ENCODE measurements around the gene SDK1.

- CAGE, long polyA plus RNA, result no peak
- RRBS, result no CpG with 5 or more reads among the region's 5 CpGs
Measured at GRCh38 chr7:2842000-2842489, 2.1 kb downstream of the GNA12 start.

DNA sequence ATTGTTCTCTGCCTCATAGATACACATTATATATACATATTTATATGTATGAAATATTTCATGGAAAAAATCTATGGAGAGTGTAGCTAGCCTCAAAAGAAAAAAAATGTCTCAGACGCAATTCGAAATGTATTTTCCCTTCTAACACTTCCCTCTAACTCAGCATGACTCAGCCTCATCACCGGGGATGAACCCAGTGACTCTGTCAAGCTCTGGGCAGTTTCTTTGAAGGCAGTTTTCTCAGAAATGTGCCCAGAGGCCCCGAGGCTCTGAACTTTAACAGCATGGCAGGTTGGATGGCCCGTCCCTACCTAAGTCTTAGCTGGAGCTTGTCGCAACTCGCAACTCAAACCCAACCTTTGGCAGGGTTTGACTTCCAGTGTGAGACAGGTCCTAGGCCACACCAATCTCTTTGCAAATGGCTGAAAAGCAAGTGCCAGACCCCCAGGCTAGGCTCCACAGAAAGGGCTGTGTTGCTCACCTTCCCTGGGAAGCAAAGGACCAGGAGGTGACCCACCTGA is 86.9 kb downstream of the CARD11 start:
- CAGE, long polyA plus RNA, result no peak
- RRBS, result no CpG with 5 or more reads among the region's 7 CpGs

- CAGE, long polyA plus RNA, result no peak
- RRBS, result no CpG with 5 or more reads among the region's 12 CpGs
Measured at GRCh38 chr7:3158228-3158795, 114.6 kb upstream of the CARD11 start.

DNA sequence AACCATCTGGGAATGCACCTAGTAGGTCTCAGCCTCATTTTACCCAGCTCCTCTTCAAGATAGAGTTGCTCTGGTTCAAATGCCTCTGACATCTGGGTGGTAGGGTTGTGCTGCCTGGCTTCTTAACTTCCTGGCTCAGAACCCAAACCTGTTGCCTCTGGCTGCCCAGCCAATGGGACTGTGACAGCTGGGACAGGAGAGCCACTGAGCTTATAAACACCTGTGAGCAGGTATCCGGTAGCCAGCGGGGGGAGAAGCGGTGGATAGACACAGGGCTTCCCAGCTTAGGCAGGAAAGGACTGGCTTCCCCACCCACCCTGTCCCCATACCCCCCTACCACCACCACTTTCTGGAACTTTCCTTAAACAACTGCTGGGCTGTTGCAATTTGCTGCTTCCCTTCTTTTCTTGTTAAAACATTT is 115.8 kb upstream of the CARD11 start:
- CAGE, long polyA plus RNA, result no peak
- RRBS, result no CpG with 5 or more reads among the region's 3 CpGs

- CAGE, long polyA plus RNA, result no peak
- RRBS, result 43% methylated on average over 3 of the region's 33 CpGs
Measured at GRCh38 chr7:3181329-3182189, 119.5 kb upstream of the SDK1 start.

DNA sequence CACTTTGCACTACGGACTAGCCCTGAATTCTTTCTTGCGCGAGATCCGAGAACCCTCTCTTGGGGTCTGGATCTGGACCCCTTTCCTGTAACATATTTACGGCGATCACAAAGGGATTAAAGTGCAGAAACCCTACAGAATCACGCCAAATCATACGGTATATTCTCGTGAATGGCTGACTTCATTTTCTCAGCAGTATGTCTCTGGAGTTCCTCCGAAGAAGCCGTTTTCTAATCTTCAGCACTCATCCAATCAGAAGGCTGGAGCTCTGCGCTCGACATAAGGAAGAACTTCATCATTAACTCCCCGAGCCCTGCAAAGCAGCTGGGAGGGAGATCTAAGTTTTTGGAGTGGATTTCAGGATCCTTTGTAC is 40.8 kb upstream of the SDK1 start:
- CAGE, long polyA plus RNA, result no peak
- RRBS, result no CpG with 5 or more reads among the region's 14 CpGs

GRCh38 chr7:3294785-3295128 is 6.3 kb upstream of the SDK1 start:
- CAGE, long polyA plus RNA, result no peak
- RRBS, result no CpG with 5 or more reads among the region's 6 CpGs

DNA sequence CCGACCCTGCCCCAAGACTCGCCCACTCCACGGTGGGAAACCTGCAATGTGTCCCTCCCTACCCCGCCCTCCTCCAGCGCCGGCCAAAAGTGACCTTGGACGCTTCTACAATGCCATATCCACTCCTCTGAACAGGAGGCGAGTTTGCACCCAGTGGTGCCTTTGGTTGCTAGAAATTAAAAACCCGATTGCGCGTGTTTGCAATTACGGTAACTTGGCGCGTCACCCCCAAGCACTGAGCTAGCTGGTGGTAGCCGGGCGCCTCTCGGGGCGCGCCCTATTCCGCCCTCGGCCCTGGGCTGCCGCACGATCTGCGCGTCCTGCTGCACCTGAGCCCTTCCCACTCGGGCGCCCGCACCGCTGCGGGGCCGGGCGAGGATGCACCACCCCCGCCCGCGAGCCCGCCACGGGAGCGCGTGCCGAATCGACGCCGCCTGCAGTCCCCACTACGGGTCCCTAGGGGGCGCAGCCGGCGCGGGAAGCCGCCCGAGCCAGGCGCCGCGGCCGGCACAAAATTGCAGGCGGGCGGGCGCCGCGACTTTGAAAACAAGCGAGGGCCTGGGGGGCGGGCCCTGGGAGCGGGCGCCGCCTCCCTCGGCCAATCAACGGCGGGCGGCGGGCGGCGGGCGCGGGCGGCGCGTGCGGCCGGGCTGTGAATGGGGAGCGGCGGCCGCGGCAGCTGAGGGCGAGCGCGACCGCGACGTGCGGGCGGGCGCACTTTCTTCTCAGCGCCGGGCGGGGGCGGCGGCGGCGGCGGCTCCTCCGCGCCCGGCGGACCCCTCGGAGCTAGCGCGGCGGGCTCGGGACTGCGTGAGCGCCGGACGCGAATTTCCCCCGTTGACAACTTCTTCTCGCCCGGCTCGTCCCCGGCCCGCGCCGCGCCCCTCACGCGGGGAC is at the start of gene SDK1:
TSS of gene SDK1 (plus strand) at position 715 of the 897 bp plus-strand sequence.
- CAGE, long polyA plus RNA, result no peak
- RRBS, result 2% methylated on average over 52 of the region's 124 CpGs

DNA sequence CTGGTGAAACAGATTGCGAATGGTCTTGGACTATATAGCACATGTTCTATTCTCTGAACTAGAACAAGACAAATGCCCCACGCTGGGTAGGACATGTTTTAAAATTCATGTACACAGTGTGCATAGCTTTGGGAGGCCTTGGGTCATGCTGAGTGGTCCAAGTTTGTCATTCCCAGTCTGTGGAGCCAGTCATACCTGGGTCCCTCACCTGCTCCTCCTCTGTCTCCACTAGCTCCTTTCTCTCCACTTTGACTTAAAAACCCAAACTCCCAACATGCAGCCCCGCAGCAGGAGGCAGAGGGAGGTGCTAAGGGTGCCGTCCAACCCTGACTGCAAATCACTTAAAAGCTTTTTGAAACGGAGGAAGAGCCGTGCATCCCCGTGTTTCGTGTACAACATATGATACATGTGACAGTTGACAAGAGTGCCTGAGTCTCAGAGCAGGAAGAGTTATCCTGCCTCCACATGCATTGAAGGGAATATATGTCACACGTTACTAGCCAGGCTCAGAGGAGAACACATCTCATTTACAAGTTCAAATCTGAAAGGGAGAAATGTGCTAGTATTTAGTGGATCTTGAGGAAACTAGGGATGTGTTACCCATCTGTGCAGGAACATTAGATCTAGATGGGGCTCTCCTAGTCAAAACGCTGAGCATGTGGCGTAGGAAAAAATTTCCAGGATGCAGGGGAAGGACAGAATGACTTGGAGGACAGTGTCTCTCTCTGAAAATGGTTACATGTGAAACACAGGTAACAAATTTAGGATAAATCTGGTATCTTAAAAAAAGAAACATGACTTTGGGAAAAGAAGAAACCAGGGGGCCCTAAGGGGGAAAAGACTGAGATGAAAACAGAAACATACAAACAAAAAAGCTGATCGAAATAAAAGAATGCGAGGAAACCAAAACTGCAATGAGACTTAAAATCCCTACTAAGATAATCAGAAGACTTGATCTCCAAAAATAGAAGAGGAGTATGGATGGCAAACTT is 69.9 kb downstream of the SDK1 start:
- CAGE, long polyA plus RNA, result no peak
- RRBS, result no CpG with 5 or more reads among the region's 13 CpGs

GRCh38 chr7:4006665-4007290 is 675.3 kb upstream of the FOXK1 start:
- CAGE, long polyA plus RNA, result no peak
- RRBS, result no CpG with 5 or more reads among the region's 16 CpGs

DNA sequence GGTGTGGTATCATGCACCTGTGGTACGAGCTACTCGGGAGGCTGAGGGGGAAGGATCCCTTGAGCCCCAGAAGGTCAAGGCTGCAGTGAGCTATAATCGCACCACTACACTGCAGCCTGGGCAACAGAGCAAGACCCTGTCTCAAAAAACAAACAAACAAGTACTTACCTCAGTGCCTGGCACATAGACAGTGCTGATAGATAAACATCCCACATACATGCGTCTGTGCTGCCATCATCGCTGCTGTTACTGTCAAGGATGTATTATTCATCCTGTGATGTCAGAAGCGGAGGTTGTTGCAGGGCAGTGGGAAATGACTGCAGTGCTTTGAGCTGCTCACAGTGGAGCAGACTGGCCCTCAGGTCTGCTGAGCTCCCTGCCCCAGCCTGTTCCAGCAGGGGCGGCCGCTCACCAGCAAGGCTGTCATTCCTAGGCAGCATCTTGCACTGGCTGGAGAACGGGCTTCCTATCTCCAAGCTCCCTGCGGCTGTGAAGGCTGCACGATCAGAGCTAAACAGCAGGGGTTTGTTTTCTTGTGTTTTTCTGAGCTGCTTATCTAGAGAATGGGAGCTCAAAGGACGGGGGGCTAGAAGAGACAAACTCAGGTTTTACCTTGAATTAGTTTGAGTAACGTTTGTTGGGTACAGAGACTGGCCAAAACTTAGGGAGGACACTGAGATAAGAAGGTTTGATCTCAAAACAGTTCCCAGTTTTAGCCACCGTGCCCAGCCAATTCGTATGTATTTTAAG is 18.8 kb downstream of the FOXK1 start:
- CAGE, long polyA plus RNA, result no peak
- RRBS, result no CpG with 5 or more reads among the region's 15 CpGs

- CAGE, long polyA plus RNA, result no peak
- RRBS, result 73% methylated on average over 4 of the region's 14 CpGs
Measured at GRCh38 chr7:4706444-4707007, 24.4 kb downstream of the FOXK1 start.

DNA sequence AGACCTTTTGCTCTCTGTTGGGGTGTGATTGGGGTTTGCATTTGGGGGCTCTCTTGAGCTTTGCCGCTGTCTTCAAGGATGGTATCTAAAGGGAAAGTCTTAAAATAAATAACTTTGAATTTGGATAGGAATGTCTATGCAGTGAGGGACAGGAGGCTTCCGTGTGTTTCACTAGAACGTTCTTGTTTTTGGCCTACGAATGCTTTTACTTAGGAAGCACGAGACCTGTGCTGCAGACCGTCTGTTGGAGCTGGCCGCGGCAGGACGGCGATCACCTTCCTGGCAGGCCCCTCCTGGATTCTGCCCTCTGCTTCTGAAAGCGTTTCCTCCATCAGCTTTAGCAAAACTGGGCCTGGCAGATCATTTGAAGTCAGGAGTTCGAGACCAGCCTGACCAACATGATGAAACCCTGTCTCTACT is 44.0 kb downstream of the FOXK1 start:
- CAGE, long polyA plus RNA, result no peak
- RRBS, result no CpG with 5 or more reads among the region's 12 CpGs

GRCh38 chr7:4745777-4746735 is 29.4 kb upstream of the AP5Z1 start:
- CAGE, long polyA plus RNA, result no peak
- RRBS, result no CpG with 5 or more reads among the region's 12 CpGs

DNA sequence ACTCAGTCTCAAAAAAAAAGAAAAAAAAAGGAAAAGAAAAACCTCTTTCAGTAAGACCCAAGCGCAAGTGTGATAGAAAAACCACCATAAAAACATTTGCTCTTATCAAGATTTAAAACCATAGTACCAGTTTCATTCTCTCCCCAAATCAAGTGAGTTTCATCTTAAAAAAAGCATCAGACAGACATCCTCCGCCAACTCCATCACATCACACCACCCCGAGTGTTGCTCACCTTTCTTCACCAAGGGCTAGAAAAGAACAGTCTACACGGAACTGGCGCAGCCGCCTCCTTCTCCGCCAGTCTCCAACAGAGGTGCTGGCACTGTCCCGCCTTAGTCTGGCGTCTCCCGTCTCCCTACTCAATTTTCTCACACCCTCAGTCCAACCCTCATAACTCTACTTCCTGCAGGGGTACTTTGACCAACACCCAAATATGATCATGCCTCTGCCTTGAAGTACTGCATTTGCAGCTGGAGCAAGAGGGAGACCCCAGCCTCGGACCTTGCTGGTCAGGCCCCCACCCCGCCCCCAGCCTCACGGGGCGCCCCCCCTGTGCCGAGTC is 46.9 kb upstream of the WIPI2 start:
- CAGE, long polyA plus RNA, result no peak
- RRBS, result no CpG with 5 or more reads among the region's 15 CpGs

GRCh38 chr7:5212433-5212972 is 22.5 kb downstream of the WIPI2 start:
- CAGE, long polyA plus RNA, result no peak
- RRBS, result no CpG with 5 or more reads among the region's 12 CpGs

- CAGE, long polyA plus RNA, result no peak
- RRBS, result no CpG with 5 or more reads among the region's 45 CpGs
Measured at GRCh38 chr7:5232283-5233510, 42.7 kb downstream of the WIPI2 start.

GRCh38 chr7:5237207-5237803 is 45.4 kb upstream of the SLC29A4 start:
- CAGE, long polyA plus RNA, result no peak
- RRBS, result 21% methylated on average over 8 of the region's 25 CpGs

- CAGE, long polyA plus RNA, result no peak
- RRBS, result no CpG with 5 or more reads among the region's 16 CpGs
Measured at GRCh38 chr7:5395317-5395887, 28.2 kb downstream of the TNRC18 start.

DNA sequence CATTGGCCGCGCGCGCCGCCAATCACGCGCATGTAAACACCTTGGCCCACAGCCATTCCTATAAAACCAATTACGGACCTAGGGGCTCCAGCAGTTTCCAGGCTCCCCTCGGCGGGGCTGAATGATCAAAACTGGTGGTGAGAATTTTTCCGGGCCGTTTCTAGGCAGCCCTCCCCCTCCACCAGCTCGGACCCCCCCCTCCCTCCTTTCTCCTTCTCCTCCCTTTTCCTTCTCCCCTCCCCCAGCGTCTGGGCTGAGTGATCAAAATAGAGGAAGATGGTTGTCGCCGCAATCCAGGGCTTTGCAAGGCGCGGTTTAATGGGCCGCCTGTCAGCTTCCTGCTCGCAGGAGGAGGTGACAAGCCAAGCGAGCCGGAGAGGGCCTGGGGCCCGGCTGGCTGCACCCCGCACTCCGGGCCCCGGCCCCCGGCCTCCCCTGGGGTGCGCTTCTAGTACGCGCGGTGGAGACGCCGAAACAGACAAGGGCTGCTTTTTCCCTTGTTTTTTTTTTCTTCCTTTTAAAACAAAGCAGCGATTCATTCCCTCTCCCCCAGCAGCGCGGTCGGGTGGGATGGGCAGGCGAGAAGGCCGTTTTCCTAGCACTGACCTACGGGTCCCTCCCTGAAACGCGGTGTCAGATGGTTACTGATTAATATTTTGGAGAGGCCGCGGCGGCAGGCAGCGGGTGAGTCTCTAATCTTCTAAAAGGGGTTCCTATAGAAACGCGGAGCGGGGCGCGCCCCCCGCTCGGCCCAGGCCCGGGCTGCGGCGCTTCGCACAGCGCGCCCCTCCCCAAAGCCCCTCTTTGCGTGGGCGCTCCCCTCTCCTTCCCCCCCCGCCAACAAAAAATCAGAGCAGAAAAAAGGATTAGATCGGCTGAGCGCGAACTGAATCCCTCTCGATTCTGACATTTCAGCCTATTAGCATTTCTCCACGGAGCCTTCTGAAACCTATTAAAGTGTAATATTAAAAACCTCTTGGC is 625 bp upstream of the TNRC18 start:
- CAGE, long polyA plus RNA, result no peak
- RRBS, result no CpG with 5 or more reads among the region's 67 CpGs